Mammary microvascular endothelial cell (primary cell): ENCODE results near the gene ODC1.

DNA sequence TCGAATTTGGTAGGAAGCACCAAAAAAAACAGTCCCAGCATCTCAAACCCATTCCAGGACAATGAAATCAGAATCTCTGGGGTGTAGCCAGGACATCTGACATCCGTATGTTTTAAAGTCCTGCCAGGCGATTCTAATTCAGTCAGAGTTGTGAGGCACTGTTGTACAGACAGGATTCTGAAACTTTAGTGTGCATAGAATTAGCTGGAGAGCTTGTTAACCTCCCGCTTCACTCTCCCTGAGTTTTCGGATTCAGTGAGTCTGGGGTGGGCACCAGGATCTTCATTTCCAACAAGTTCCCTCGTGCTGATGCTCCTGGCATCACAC, 30.8 kb downstream of the GRHL1 start:
- RAMPAGE, long total RNA = no peak

DNA sequence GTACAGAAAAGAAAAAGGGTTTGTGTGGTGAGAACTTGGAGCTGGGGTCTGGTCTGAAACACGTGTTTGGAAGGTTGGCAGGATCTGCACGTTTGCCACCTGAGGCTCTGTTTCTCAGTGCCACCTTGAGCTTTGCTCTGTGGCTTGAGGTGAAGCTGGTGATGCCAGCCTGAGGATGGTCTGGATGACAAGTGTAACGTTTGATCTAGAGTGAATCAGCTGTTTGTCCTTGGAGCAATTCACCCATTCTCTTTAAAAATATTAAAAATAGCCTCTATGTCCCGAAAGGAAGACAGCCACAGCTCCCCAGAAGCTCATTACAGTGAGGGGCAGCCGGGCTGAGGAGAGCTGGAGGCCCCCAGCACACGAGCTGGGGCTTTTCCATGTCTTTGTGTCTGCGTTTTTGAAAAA, 45.4 kb upstream of the KLF11 start:
- RAMPAGE, long total RNA = no peak

GRCh38 chr2:10006179-10007347, 36.8 kb upstream of the KLF11 start:
- RAMPAGE, long total RNA = no peak

- RAMPAGE, long total RNA = no peak
These were observed 61.5 kb upstream of the HPCAL1 start for GRCh38 chr2:10241226-10241594.

GRCh38 chr2:10283055-10283807, 19.5 kb upstream of the HPCAL1 start:
- RAMPAGE, long total RNA = no peak

DNA sequence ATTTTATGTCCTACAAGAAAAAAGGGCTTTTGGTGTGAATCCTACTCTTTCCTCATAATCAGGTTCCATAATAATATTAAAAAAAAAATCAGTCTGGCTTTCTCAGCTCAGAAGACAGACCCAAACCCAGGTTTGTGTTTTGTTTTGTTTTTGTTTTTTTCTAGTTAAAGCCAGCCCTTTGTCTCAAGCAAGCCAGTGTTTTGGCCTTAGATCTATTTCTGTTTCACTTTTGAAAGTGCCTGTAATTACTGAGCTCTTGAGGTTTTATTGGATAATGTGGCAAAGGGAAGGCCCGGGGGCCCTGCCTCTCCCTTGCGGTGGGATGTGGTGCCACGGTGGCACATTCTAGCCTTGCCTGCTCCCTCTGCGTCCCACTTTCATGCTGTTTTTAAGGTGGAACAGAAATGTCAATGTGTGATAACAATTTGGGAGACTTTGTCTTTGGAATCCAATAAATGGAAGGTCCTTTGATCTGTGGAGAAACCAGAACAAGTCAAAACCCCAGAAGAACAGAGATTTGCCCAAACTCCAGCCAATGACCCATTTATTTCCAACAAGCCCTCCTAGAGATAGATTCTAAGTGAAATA, 2.5 kb downstream of the HPCAL1 start:
- RAMPAGE, long total RNA = no peak

GRCh38 chr2:10333099-10333527, 30.4 kb downstream of the HPCAL1 start:
- RAMPAGE, long total RNA = no peak

DNA sequence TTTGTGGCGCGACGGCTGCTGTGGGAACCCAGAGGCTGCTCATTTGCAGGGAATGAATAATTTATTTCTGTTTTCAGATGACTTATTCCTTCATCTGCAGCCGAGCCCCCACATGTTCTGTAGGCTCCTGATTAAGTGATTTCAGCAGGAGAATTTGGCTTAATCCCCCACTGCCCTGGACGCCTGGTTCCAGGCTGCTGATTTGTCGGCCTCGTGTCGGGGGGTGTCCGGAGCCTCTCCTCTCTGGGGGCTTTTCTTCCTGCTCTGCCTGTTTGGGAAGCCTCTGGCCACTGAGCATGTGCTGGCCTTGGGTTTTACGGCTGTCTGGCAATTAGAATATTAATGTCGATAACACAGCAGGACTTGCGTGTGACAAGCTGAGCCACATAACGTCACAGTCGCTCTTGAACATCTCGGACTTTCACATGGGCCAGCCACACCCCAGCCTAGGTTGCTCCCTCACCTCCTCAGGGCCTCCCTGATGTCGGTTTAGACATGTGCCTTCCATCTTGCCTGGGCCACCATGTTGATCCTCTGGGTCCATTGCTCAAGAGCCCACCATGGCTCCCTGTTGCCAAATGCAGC, 62.4 kb downstream of the ODC1 start:
- RAMPAGE, long total RNA = no peak

GRCh38 chr2:10389253-10390129, 58.6 kb downstream of the ODC1 start:
- RAMPAGE, long total RNA = no peak

- RAMPAGE, long total RNA = no peak
These were observed 21.4 kb downstream of the ODC1 start for GRCh38 chr2:10426594-10427221.

DNA sequence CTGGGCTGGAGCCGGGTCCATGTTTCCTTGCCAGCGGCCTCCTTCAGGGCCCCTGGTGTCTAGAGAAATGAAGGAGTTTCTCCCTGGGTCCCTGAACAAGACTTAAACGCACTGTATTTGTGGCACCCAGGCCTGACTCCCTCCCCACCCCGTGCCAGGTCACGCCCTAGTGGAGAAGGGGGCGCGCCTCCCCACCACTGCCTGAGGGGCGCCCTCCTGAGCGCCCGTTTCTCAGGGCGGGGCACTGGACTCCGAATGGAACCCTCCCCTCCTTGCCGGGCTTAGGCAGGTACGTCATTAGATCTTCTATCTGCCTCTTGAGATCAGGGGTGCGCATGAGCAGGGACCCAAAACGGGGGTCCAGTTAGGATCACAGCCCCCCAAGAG, 16.3 kb downstream of the ODC1 start:
- RAMPAGE, long total RNA = no peak

- RAMPAGE, long total RNA = no peak
These were observed 3.6 kb downstream of the ODC1 start for GRCh38 chr2:10444386-10445029.

GRCh38 chr2:10447847-10448964, at the start of gene ODC1:
ODC1 (minus strand) TSS chr2:10448327.
- RAMPAGE, long total RNA = no peak

GRCh38 chr2:10477484-10477902, 29.4 kb upstream of the ODC1 start:
- RAMPAGE, long total RNA = no peak

DNA sequence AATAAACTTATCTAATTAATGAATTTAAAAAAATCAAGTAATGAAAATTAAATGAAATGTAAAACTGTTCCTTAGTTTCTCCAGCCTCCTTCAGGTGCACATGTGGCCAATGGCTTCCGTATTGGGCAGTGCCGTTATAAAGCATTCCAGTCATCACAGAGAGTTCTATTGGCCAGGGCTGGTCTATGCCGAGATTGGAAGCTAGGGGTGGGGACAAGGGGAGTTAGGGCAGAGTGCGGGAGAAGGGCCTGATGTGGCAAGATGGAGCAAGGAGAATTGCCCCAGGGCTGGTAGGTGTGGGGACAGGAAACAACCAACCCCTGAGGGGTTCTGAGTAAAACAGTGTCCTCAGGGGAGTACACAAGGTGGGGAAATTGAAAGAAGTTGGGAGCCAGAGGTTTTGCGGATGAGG, 9.3 kb upstream of the ATP6V1C2 start:
- RAMPAGE, long total RNA = no peak

- RAMPAGE, long total RNA = no peak
These were observed 2.5 kb downstream of the PDIA6 start for GRCh38 chr2:10810037-10810551.

- RAMPAGE, long total RNA = no peak
These were observed 1.8 kb downstream of the PDIA6 start for GRCh38 chr2:10810661-10811241.

DNA sequence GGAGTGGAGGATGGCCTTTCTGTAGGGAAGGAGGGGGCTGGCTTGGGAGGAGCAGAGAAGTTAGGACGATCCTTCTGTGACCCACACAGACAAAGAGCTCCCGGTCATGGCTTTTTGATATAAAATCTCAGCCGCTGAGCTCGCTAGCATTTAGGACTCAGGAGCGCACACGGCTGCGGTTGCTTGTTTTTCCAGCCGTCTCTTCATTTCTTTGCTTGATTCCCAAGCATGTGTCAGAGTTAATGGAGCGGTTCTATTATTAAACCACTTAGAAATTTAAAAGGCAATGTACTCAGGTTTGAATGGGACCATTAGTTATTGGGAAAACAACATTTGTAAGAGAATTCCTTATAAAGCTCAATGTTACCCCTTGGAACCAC, 47.3 kb upstream of the KCNF1 start:
- RAMPAGE, long total RNA = no peak

DNA sequence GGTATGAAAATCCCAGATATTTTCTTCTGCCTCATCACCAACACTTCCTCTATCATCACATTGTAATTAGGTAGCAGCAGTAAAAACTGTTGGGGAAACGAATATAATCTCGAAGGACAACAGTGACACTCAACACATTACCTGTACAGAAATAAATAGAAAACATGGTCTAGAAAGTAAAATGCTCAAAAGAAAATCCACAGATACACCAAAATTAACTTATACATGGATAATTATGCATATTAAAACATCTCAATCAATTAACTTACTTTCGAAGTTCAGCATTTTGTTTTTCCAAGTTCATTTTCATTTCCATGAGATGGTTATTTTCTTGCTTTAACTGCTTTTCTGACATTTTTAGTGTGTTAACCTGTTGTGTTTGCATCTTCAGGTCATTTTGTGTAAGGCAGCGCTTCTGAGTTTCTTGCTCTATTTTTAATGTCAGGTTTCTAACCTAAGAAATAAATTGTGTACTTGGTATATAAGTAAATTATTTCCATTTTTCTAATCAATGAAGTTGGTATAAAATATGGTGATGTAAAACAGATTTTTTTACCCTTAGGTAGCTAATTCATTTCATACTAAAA, 52.3 kb downstream of the SLC66A3 start:
- RAMPAGE, long total RNA = no peak

DNA sequence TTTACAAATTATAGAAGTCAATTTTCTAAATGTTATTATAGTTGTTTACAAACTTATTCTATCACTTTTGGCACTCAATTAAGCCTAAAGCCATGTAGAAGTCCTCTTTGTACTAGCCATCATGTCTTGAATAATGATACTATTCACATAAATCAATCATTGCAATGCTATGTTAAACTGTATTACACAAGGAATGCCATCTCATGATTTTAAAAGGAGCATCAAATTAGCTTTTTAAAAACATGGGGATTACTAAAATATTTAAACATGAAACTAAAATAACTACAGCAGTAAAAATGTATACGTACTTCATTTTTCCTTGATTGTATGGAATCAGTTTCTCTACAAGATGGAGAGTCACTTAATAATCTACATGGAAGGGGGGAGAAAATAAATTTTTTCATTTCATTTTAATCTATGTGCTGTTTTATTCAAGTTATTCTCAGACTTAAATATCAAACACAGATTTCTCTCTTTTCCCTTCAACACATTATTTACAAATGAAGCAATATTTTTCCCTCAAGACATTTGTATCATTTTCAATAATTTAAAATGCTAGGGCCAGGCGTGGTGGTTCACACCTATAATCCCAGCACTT, 63.5 kb downstream of the SLC66A3 start:
- RAMPAGE, long total RNA = no peak